Liver (tissue), 9 donors: ENCODE measurements around the genes PRKAB2 and PPIAL4G.

DNA sequence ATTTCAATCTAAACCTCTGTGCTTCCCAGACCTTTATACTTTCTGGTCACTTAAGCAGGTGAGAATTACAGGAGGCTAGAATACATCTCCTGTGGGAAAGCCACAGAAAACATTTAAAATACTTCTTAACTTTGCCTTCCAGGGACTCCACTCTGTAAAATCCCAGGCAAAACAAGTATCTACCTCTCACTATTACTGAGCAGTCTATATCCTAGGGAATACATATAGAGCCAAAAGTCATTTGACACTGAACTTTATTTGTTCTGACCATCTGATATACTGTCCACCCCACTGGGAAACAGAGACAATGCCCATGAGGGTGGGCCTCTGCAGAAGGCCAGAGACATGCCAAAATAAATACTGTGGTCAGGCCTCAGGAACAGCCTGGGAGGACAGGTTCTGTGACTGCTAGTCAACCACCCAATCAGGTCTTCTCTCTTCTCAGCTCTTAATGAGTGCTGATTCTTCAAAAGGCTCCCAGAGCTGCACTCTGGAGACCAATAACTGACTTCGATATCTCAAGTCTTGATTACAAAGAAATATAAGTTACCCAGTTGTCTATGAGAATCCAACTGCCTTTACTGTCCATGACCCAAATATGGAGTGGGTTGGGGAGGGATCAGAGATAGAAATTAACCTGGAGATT is 5.4 kb upstream of the ANKRD35 start:
- PRO-cap, 5 experiments, result no peak in any of the 5 experiments
- RAMPAGE, long total RNA, 2 experiments, result no peak in any of the 2 experiments
- RRBS, result no CpG with 5 or more reads among the region's 1 CpG

- PRO-cap, 5 experiments, result no peak in any of the 5 experiments
- RAMPAGE, long total RNA, 2 experiments, result no peak in any of the 2 experiments
These were observed 1.1 kb upstream of the ITGA10 start for GRCh38 chr1:145911059-145911258.

GRCh38 chr1:145977215-145978052 is 12.9 kb downstream of the POLR3GL start:
- PRO-cap, 5 experiments, result no peak in any of the 5 experiments
- RAMPAGE, long total RNA, 2 experiments, result no peak in any of the 2 experiments
- RRBS, result no CpG with 5 or more reads among the region's 10 CpGs

GRCh38 chr1:145991456-145992447 is 4.6 kb downstream of the TXNIP start:
- PRO-cap, 5 experiments, result no peak in any of the 5 experiments
- RAMPAGE, long total RNA, 2 experiments, result no peak in any of the 2 experiments
- RRBS, result no CpG with 5 or more reads among the region's 10 CpGs

DNA sequence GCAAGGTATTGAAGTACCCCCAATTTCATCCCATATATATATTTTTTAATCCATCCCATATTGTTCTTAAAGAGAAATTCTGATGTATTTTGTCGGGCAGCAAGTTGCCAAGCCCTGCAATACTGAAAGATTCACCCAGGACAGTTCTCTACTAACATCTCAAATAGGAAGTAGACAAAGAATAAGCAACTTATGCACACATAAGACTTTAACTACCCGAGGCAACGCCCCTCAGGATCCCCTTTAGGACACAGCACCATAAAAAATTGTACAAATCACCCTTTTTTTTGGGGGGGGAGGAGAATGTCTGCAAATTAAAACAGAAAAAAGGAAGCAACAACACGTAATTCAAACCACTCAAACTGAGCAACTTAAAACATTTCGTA is 824 bp downstream of the TXNIP start:
- PRO-cap, 5 experiments, result no peak in any of the 5 experiments
- RAMPAGE, long total RNA, 2 experiments, result no peak in any of the 2 experiments
- RRBS, result no CpG with 5 or more reads among the region's 5 CpGs

DNA sequence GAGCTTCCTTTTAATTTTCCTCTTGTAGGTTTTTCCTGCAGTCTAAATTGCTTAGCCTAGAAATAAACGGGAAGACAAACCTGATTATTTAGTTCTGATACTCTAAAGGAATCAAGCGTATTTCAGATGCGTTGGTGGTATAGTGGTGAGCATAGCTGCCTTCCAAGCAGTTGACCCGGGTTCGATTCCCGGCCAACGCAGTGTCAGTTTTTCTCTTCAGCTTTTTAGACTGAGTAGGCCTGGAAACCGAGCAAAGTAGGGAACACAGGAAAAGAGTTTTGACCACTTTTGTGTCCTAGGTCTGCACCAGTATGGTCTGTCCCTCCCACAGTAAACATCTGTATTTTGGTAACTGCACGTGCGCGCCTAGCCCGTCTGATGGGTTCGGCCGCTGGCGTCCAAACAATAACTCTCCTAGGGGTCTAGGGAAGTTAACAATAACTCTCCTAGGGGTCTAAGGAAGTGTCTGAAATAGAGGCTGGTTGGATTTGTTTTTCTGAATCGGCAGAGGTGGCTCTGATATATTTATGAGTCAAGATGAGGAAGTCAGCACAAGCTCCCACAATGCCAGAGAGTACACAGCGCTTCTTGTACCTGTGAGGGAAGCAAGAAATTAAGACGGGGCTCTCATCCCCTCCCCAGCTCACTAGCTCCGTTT is 15.5 kb upstream of the HJV start:
- PRO-cap, 5 experiments, result peak in 2 of 5 experiments; most common plus-strand start position 285 of the sequence (in 2); most common minus-strand start position 280 of the sequence (in 1)
- RAMPAGE, long total RNA, 2 experiments, result no peak in any of the 2 experiments
- RRBS, result no CpG with 5 or more reads among the region's 19 CpGs

GRCh38 chr1:146443841-146444347 is 99.3 kb upstream of the PPIAL4H start:
- PRO-cap, 5 experiments, result no peak in any of the 5 experiments
- RAMPAGE, long total RNA, 2 experiments, result no peak in any of the 2 experiments
- RRBS, result no CpG with 5 or more reads among the region's 27 CpGs

GRCh38 chr1:147172032-147172673 is at the start of gene PRKAB2:
Gene PRKAB2, minus strand, starts transcription at chr1:147172470.
- PRO-cap, 5 experiments, result peak in 5 of 5 experiments; most common plus-strand start chr1:147172587 (in 4); most common minus-strand start chr1:147172457 (in 3)
- RAMPAGE, long total RNA, 2 experiments, result start-site peak on the minus strand in 1 of 2 experiments, at chr1:147172148-147172575 at its widest, 63 to 329 reads per replicate
- RRBS, result 2% methylated on average over 36 of the region's 63 CpGs

DNA sequence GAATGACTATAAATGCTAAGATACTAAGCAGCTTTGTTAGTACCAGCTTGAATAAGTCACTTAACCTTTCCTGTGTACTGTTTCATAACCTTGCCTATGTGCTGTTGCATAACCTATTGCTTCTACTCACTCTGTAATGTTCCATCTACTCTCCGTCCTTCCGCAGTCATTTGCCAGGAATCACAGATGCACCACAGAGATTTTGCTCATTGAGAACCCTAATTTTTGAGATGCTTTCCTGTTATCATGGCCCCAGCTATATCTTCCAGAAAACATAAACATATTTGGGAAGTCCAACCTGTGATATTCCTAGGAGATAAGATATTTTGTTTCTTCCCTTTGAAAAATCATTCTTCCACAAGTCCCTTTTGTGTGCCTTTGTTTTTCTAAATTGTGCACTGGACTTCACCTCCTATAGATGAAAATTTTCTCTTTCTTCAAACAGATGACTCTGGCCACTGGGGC is 44.7 kb downstream of the CHD1L start:
- PRO-cap, 5 experiments, result peak in 2 of 5 experiments; most common plus-strand start position 165 of the sequence (in 2)
- RAMPAGE, long total RNA, 2 experiments, result no peak in any of the 2 experiments
- RRBS, result no CpG with 5 or more reads among the region's 2 CpGs

DNA sequence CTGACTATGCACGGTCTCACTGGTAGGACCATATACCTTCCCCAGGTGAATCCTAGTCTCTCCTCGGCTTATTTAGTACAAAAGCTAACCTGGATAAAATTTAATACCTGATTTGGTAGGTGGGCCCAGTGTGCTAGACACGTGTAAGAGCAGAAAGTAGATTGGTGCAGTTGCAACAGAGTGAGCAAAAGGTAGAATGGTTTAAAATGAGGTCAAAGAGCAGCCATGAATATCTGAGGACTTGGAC is 61.5 kb upstream of the BCL9 start:
- PRO-cap, 5 experiments, result peak in 5 of 5 experiments; most common minus-strand start position 74 of the sequence (in 5)
- RAMPAGE, long total RNA, 2 experiments, result no peak in any of the 2 experiments
- RRBS, result no CpG with 5 or more reads among the region's 3 CpGs

DNA sequence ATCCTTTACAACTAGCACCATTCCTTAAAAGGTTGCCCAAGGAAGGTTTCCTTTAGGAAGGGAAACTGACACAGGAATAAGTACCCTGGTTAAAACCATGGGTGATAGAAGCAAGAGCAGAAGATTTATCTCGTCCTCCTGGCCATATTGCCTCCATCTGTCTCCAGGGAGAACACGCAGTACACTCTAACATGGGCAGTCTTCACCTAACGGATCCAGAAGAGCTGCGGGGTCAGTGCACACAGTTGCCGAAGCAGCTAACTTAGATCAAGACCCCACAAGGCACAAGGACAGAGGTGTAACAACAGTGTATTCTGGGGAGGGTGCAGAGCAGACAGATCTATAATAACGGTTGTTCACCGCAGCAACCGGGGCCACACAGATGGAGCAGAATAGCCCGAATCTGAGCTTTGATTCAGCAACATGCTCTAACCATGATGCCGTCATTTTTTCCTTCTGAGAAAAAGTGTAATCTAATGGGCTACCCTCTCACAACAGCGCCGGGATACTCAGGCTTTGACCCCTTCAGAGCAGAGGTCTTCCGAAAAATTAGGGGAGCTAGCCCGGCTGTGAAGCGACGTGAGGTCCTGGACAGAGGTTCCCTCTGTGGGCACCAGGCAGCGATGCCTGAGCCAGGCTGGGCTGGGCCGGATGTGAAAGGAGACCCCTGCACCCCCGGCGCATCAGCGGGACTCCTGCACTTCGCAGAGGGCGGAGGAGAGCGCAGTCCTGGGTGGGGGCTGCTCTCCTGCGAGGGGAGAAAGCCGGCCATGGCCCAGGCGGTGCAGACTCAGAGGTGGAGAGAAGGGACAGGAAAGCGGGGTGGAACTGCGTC is 57.4 kb downstream of the BCL9 start:
- PRO-cap, 5 experiments, result peak in 1 of 5 experiments; most common plus-strand start position 700 of the sequence (in 1)
- RAMPAGE, long total RNA, 2 experiments, result no peak in any of the 2 experiments
- RRBS, result 1% methylated on average over 13 of the region's 29 CpGs

- PRO-cap, 5 experiments, result no peak in any of the 5 experiments
- RAMPAGE, long total RNA, 2 experiments, result no peak in any of the 2 experiments
- RRBS, result no CpG with 5 or more reads among the region's 8 CpGs
These were observed 50.2 kb downstream of the ACP6 start for GRCh38 chr1:147620100-147620594.

DNA sequence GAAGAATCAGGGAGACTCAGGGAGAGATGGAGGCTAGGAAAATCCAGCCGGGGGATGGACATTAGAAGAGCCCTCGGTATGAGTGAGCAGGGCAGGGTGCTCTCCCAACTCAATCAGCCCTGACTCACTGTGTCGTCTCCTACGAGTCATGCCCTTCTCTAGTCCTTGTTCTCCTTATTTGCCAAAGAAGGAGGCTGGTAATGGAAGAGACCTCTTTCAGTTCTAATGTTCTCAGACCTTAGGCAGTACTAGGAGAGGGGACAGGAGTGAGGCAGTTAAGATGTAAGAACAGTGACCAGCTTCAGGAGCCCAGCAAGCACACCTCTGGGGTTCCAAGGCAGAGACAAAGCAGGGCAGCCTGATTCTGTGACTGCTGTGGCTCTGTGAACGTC is 10.9 kb upstream of the GJA5 start:
- PRO-cap, 5 experiments, result no peak in any of the 5 experiments
- RAMPAGE, long total RNA, 2 experiments, result no peak in any of the 2 experiments
- RRBS, result no CpG with 5 or more reads among the region's 5 CpGs

DNA sequence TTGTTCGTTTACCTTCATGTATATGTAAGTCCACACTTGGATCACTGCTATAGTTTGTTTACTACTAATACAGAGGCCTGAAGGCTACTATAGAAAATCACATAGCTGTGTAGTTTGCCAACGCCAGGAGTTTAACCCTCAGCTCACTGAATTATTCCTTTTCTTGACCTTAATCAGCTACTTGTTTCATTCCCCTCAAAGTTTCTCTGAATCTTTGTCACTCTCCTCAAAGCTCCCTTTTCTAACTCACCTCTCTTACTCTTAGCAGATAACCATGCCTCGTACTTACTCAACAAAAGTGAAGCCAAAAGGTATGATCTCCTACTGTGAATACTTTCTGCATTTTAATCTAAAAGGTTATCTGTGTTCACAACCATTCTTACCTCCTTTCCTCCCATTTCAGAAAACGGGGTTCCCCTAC is 4.1 kb downstream of the GPR89B start:
- PRO-cap, 5 experiments, result no peak in any of the 5 experiments
- RAMPAGE, long total RNA, 2 experiments, result no peak in any of the 2 experiments
- RRBS, result no CpG with 5 or more reads among the region's 4 CpGs

GRCh38 chr1:148049064-148049628 is 102.9 kb downstream of the NBPF11 start:
- PRO-cap, 5 experiments, result no peak in any of the 5 experiments
- RAMPAGE, long total RNA, 2 experiments, result no peak in any of the 2 experiments
- RRBS, result no CpG with 5 or more reads among the region's 34 CpGs

GRCh38 chr1:148155286-148156312 is 3.5 kb upstream of the NBPF11 start:
- PRO-cap, 5 experiments, result no peak in any of the 5 experiments
- RAMPAGE, long total RNA, 2 experiments, result no peak in any of the 2 experiments
- RRBS, result no CpG with 5 or more reads among the region's 8 CpGs

DNA sequence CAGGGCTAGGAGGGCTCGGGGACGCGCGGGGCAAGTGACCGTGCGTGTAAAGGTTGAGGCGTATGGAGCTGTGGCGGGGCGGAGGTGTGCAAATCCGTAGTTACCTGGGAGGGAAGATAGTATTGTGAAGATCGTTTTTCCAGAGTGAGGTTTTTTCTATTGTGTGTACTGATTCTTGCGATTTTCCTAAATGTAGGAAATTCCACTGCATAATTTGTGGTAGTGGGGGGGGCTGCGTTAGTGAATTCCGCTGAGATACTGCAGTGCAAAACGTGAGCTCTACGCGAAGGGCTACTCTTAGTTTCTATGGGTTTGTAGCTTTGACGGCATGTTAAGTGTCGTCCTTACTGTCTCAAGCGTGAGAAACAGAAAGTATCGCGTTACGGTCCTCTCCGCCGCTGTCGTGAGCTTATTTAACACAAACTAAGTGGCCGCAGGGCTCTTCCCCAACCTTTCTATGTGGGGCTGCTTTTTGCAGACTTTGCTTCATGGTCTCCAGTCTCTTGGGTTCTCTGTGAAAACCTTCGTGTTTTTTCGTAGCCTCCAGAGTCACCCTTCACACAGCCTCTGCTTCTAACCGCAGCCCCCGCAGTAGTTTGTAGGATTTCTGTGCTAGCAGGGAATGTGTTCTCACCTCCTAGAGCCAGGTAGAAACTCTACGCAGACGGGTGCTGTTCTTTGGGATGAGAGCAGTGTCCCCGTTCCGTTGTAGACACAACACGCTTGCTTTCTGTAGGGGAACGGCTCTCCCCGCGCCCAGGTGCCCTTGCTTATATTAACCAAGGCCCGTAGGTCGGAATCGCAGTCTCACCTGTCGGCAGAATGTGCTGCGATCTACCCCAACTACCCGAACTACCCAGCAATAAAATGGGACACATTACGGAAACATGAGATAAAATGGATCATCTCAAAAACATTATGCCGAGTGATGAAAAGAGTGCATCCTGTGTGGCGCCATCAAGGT is 111.6 kb upstream of the NBPF11 start:
- PRO-cap, 5 experiments, result peak in 5 of 5 experiments; most common plus-strand start position 97 of the sequence (in 3); most common minus-strand start position 304 of the sequence (in 1)
- RAMPAGE, long total RNA, 2 experiments, result no peak in any of the 2 experiments
- RRBS, result no CpG with 5 or more reads among the region's 48 CpGs

DNA sequence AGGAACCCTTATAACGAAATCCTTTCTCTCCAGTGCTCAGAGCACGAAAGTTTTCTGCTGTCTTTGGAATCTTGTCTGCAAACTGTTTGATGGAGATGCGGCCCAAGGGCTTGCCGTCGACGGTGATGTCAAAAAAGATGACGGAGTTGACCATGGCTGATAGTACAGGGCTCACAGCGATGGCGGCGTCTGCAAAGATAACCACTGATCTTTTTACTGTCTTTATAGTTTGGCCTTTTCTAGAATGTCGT is at the start of gene PPIAL4G:
PPIAL4G (minus strand) TSS at position 204 of the 251 bp plus-strand sequence.
- PRO-cap, 5 experiments, result no peak in any of the 5 experiments
- RAMPAGE, long total RNA, 2 experiments, result no peak in any of the 2 experiments
- RRBS, result no CpG with 5 or more reads among the region's 11 CpGs

DNA sequence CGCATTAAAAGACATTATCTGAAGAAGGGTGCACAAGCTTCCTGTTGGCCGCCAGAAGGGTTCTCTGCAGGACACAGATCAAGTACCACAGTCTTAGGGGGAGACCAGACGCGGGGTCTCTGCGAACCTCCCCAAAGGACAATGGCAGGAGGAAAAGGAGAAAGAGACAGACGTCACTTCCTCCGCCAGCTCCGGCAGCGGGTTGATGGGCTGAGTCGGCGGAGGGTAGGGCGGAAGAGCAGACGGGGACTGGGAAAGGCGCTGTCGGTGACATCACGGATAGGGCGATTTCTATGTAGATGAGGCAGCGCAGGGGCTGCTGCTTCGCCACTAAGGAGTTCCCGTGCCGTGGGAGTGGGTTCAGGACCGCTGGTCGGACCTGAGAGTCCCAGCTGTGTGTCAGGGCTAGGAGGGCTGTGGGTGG is 39.0 kb upstream of the PPIAL4G start:
- PRO-cap, 5 experiments, result peak in 5 of 5 experiments; most common plus-strand start position 213 of the sequence (in 2); most common minus-strand start position 227 of the sequence (in 5)
- RAMPAGE, long total RNA, 2 experiments, result no peak in any of the 2 experiments
- RRBS, result no CpG with 5 or more reads among the region's 23 CpGs

DNA sequence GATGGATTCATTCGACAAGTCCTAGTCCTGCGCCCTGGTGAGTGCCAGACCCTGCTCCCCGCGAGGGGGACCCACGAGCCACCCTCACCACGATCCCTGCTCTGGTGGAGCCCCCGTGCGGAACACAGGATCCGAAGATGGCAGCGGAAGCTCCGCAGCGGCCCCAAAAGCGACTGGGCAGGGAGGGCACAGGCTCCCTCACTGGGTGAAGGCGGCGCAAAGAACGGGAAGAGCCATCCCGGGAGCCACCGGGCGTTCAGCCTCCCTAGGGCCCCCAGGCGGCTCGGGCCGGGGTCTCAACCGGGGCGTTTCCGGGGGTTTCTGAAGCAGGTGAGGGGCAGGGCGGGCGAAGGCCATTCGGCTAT is 45.6 kb upstream of the PPIAL4G start:
- PRO-cap, 5 experiments, result no peak in any of the 5 experiments
- RAMPAGE, long total RNA, 2 experiments, result no peak in any of the 2 experiments
- RRBS, result no CpG with 5 or more reads among the region's 28 CpGs